ENCODE results near the genes RBBP6 and C16orf82.

- PRO-cap, 2 experiments = peak in 2 of 2 experiments; most common plus-strand start chr16:24539584 (in 1)
These were observed at the start of gene RBBP6 for GRCh38 chr16:24539481-24540563. RBBP6 (plus strand) TSS chr16:24539566.

DNA sequence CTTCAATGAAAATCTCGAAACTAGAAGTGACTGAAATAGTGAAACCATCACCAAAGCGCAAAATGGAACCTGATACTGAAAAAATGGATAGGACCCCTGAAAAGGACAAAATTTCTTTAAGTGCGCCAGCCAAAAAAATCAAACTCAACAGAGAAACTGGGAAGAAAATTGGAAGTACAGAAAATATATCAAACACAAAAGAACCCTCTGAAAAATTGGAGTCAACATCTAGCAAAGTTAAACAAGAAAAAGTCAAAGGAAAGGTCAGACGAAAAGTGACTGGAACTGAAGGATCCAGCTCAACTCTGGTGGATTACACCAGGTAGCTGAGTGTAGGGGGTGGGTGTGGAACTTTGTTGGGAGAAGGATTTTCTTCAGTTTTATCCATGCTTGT is 30.8 kb downstream of the RBBP6 start:
- PRO-cap, 2 experiments = peak in 1 of 2 experiments; most common plus-strand start position 271 of the sequence (in 1)

DNA sequence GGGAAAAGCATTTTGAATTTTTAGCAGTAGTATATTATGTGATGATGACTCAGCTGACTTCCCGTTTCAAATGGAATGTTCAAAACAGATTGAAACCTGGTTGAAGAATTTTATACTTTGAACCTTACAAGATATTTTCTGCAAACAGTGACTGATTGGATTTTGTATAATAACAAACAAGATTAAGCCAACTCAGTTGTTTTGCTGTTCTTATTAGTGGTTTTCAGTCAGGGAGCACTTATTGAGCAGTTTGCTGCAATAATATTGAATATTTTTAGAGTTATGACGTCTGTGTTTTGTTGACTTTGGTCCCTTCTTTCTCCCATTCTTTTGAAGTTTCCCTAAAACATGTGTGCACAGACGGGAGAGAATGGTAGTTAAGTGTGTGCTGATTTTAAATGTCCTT is 8.1 kb downstream of the TNRC6A start:
- PRO-cap, 2 experiments = no peak in any of the 2 experiments

DNA sequence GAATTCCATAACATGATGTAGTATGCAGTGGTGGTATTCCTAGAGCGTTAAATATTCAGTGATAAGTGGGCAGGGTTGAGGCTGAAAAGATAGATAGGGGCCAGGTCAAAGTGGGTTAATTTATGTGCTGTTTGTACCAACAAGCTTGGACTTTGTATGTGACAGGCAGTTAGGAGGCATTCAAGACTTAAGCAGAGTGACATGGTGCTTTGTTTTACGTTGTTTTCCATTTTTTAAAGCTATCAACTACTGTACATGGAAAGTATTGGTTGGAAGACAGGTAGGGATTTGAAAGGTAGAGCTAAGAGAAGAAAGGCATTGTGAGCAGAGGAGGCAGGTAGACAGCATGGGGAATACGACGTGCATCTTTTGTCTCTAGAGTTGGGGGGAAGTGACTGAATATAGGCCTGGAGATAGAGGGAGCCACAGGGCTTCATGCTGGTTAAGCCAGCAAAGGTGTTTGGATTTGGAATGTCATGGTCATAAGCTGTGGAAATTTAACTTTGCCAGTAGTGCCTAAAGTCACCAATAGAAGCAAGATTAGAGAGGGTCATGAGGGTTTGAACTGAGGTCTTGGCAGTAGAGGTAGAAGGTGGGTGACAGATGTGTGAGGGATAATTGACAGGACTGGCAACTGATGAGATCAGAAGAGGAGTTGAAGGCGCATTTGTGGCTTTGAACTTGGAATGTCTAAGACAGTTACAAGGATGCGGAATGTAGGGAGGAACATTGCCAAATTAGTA is 29.9 kb downstream of the TNRC6A start:
- PRO-cap, 2 experiments = no peak in any of the 2 experiments

GRCh38 chr16:24999868-25000291 is 15.3 kb downstream of the ARHGAP17 start:
- PRO-cap, 2 experiments = no peak in any of the 2 experiments

DNA sequence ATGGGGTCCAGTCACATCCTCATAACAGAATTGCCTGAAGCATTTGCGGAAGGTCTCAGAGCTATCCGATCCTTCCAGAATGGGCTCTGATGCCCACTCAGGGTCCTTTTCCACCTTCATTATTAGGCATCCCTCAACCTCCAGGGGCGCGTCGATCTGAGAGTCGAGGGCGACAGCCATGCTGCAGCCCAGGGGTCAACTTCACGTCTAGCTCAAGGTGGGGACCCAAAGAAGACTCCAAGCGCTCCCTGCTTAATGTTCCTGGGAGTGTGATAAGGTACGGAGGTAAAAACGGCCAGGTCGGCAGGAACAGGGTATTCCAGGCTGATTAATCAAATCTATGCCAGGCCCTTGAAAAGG is 717 bp downstream of the ZKSCAN2 start:
- PRO-cap, 2 experiments = no peak in any of the 2 experiments

- PRO-cap, 2 experiments = no peak in any of the 2 experiments
These were observed 468.3 kb upstream of the C16orf82 start for GRCh38 chr16:26598310-26598870.

GRCh38 chr16:26614390-26614788 is 452.3 kb upstream of the C16orf82 start:
- PRO-cap, 2 experiments = no peak in any of the 2 experiments

DNA sequence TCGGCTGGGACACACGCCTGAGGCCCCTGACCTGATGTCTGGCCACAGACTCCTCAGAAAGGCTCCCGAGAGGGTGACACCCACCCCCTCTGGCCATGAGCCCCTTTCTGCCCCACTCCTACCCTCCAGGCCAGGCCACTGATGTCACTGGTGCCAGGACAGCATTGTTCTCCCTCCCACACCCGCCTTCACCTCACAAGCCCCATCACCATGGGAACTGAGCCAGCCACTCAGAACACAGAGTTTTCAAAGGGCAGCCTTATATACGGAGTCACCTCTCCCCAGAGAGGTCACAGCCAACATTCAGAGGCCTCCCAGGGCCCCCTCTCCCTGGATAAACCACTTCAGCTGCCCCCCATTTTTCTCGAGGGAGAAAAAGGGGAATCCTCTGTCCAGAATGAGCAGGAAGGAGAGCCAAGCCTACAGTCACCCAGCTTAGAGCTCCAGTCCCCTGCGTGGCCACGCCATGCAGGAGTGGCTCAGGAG is at the start of gene C16orf82:
C16orf82 (plus strand) TSS at position 262 of the 486 bp plus-strand sequence.
- PRO-cap, 2 experiments = no peak in any of the 2 experiments

GRCh38 chr16:27173828-27174654 is 29.3 kb upstream of the KDM8 start:
- PRO-cap, 2 experiments = peak in 2 of 2 experiments; most common plus-strand start chr16:27174366 (in 2); most common minus-strand start chr16:27174322 (in 2)

DNA sequence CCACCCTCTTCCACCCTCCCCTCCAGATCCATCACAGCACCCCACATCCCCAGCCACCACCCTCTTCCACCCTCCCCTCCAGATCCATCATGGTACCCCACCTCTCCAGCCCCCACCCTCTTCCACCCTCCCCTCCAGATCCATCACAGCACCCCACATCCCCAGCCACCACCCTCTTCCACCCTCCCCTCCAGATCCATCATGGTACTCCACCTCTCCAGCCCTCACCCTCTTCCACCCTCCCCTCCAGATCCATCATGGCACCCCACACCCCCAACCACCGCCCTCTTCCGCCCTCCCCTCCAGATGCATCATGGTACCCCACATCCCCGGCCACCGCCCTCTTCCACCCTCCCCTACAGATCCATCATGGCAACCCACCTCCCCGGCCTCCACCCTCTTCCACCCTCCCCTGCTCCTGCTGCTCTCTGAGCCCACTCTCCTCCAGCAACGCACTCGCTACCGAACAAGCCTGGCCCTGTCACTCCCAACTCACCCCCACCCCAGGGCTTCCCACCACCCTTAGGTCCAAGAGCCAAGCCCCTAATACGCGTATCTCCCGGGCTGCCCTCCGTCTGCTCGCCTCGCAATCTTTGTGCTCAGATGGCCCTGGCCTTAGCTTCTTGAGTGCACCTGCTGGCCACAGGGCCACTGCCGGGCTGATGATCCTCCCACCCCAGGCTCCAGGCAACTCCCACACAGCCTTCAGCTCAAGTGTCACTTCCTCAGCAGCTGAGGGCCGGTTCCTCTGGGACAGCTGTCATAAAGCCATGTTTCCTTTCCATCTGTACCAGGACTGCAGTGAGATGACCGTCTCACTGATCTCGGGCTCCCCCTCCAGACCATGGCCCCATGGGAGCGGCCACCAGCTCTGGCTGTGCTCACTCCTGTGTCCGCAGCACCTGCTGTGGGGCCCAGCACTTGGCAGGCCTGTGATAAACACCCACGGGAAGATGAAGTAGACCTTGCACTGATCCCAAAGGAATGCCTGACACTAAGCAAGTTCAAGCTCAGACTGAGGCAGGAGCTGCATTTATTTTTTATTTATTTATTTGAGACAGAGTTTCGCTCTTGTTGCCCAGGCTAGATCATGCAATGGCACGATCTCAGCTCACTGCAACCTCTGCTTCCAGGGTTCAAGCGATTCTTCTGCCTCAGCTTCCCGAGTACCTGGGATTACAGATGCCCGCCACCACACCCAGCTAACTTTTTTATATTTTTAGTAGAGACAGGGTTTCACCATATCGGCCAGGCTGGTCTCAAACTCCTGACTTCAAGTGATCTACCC is 25.7 kb downstream of the KDM8 start:
- PRO-cap, 2 experiments = no peak in any of the 2 experiments

DNA sequence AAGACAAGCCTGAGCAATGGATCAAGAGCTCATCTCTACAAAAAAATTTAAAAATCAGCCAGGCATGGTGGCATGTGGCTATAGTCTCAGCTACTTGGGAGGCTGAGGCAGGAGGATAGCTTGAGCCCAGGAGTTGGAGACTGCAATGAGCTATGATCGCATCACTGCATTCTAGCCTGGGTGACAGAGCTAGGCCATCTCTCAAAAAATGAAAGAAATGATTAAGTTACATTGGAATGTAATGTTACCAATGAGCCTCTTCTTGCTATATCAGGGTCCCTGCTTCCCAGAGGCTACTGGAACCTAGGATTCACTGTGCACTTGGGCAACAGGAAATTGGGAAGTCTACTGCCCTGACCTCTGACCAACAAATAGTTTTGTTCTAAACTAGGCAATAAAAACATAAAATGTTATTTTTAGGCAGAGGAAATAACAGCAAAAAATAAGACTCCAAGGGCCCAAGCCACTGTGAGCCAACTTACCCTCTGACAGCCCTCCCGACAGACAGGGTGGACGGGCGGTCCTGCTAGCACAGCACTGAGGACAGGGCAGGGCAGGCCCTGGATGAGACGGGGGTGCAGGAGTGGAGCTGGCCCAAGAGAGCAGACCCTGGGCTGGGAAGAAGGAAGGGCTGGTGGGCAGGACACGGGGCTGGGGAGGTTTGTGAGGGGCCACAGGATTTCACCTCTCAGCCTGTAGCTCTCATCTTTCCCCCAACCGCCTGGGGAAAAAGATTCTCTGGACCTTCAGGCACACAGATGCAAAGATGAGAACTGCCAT is 27.5 kb downstream of the NSMCE1 start:
- PRO-cap, 2 experiments = no peak in any of the 2 experiments

GRCh38 chr16:27267199-27267594 is 1.4 kb downstream of the NSMCE1 start:
- PRO-cap, 2 experiments = no peak in any of the 2 experiments

GRCh38 chr16:27329867-27331194 is 16.6 kb downstream of the IL4R start:
- PRO-cap, 2 experiments = peak in 1 of 2 experiments; most common plus-strand start chr16:27330697 (in 1); most common minus-strand start chr16:27330657 (in 1)

- PRO-cap, 2 experiments = no peak in any of the 2 experiments
These were observed 20.5 kb downstream of the IL4R start for GRCh38 chr16:27334237-27334732.

GRCh38 chr16:27342815-27343363 is 29.1 kb downstream of the IL4R start:
- PRO-cap, 2 experiments = no peak in any of the 2 experiments

- PRO-cap, 2 experiments = peak in 1 of 2 experiments; most common plus-strand start chr16:27365886 (in 1)
These were observed 36.5 kb upstream of the IL21R start for GRCh38 chr16:27365268-27366093.

- PRO-cap, 2 experiments = no peak in any of the 2 experiments
These were observed 27.0 kb upstream of the IL21R start for GRCh38 chr16:27374756-27375521.

DNA sequence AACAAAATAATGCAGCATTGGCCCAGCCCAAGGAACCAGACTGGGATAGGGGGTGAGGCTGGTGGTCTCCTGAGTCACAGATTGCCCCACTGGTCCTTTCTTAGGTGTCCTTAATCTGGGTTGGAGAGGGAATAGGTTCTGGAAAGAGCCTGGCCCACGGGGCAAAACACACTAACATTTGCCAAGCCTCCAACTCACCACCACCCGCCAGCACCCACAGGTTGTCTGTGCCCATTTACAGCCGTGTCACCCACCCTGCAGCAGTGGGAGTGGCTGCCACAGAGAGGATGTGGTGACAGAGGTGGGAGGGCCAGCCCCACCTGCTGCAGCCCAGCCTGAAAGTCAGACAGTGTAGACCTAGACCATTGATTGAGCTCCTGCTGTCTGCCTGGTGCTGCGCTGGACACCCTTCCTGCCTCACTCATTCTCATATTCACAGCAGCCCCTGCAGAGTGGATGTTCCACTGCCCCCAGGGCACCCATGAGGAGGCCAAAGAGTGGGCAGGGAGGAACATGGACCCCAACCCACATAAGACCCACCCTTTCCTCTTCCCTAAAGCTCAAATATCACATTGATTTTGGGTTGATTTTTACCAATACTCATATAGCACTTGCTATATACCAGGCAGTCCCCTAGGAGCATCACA is 44.8 kb downstream of the IL21R start:
- PRO-cap, 2 experiments = peak in 2 of 2 experiments; most common plus-strand start position 365 of the sequence (in 2); most common minus-strand start position 229 of the sequence (in 2)

DNA sequence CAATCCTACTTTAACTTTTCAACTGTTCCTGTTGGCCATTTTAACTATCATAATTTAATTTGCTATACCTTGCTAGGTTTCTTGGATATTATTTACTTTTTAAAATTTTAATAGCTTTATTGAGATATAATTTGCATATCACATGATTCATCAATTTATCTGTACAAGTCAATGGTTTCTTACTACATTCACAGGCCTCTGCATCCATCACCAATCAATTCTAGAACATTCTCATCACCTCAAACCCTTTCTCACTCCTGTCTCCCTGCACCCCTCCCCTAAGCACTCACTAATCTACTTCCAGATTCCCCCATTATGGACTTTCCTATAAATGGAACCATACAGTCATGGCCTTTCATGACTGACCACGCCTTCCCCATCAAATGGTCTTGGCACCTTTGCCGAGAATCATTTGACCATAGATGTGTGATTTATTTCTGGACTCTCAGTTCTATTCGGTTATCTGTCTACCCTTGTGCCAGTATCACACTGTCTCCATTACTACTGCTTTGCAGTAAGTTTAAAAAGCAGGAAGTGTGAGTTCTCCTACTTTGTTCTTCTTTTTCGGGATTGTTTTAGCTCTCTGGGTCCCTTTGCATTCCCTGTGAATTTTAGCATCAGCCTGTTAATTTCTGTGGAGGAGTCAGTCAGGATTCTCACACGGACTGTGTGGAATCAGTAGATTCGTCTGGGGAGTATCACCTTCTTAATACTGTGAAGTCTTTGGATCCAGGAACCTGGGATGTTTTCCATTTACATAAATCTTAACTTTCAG is 27.5 kb downstream of the GTF3C1 start:
- PRO-cap, 2 experiments = no peak in any of the 2 experiments

Data from cytotoxic T cell (primary cell).